Right cardiac atrium (tissue), 1 donor: Measurements from ENCODE around the genes POMP and UBL3.

- PRO-cap, result no peak
Observed at GRCh38 chr13:28228369-28229161, 90.2 kb downstream of the PAN3 start.

DNA sequence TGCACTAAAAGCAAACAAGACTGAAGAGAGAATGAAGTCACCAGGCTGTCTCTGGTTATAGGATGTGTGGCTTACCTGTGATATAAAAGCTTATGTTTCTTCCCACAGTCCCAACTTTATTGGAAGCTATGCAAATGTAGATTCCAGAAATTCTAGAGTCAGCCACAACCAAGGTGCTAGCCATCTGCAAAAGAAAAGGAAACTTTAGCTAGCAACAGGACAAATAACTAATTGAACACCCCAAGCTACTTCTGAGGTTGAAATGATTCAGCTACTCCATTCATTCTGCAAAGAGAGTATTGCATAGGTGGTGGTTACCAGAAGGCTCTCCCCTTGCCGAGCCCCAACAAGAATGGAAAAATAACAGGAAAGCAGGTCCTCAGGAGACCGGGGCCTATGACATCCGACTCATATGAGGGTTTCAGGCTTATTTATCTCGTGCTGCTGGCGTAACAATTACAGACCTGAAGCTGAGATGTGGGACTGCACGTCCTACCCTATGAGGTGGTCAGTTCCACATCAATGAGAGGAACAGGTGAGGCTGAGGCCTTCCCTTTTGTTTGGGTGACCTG, 98.0 kb downstream of the FLT1 start:
- PRO-cap, result no peak

- PRO-cap, result no peak
Observed at GRCh38 chr13:28427001-28427379, 67.9 kb downstream of the FLT1 start.

GRCh38 chr13:28658669-28659276, at the start of gene POMP:
POMP (plus strand) TSS chr13:28659130.
- PRO-cap, result bidirectional peak, plus-strand start at chr13:28659170, minus-strand start at chr13:28659062

- PRO-cap, result no peak
Observed at GRCh38 chr13:28744056-28744519, 25.3 kb upstream of the SLC46A3 start.

GRCh38 chr13:28983521-28983987, 163.4 kb downstream of the MTUS2 start:
- PRO-cap, result no peak

DNA sequence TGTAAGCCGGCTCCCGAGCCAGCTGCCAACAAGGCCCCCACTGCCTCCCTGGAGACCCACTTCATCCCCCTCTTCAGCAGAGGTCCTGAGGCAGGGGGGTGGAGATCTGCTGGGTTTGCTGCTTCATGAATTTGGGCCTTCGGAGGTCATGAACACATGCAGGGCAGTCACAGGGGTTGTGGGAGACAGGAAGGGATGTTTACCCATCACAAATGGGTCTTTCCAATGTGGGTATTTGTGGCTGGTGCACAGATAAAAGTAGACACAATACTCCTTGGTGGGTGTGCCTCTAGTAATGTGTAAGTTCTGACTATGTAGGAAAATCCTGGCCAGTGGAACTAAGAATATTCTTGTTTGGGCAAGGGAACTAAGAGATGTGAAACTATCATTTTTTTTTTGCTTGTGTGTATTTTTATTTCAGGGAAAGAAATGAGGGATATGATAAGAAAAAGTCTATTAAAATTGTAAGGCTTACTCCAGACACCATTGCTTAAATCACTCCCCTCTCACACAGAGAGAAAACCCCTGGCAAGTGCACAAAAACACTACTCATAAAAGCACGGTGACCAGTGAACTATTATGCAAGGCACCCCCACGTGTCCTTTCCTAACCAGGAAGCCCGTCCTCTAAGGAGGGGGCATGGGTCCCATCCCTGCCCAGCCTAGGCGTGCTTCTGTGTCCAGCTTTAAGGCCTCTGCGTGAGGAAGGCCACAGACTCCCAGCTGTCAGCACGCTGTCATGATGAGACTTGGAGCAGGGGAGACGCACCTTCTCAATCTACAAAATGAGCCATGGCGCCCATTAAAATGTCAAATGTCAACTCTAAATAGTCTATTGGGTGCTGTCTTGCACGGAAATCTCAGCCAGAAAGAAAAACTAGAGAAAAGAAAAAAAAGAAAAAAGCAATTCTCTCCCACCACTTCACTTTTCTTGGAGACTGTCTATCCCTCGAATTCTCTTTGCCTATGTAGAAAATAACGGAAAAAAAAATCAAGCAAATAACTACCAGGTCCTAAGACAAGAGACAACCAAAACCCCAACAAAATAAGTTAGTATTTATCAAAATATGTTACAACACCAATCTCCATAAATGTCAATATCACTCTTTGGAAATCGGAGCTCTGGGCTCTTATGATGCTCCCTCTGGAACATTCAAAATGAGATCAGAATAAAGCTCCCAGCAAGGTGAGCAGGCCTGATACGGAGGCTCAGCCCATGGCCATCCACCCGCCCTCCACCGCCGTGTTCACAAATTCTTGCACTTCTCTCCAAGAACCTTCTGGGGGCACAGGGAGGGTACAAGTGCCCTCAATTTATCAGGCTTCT, 83.4 kb downstream of the SLC7A1 start:
- PRO-cap, result no peak

DNA sequence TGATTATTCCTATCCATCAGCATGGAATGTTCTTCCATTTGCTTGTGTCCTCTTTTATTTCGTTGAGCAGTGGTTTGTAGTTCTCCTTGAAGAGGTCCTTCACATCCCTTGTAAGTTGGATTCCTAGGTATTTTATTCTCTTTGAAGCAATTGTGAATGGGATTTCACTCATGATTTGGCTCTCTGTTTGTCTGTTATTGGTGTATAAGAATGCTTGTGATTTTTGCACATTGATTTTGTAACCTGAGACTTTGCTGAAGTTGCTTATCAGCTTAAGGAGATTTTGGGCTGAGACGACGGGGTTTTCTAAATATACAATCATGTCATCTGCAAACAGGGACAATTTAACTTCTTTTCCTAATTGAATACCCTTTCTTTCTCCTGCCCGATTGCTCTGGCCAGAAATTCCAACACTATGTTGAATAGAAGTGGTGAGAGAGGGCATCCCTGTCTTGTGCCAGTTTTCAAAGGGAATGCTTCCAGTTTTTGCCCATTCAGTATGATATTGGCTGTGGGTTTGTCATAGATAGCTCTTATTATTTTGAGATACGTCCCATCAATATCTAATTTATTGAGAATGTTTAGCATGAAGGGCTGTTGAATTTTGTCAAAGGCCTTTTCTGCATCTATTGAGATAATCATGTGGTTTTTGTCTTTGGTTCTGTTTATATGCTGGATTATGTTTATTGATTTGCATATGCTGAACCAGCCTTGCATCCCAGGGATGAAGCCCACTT, 24.9 kb downstream of the UBL3 start:
- PRO-cap, result no peak

- PRO-cap, result bidirectional peak, plus-strand start at chr13:29850191, minus-strand start at chr13:29850113; bidirectional peak, plus-strand start at chr13:29850410, minus-strand start at chr13:29850343; unidirectional peak, minus-strand start at chr13:29850578
Observed at GRCh38 chr13:29850143-29850723, at the start of gene UBL3. UBL3 (minus strand) TSS chr13:29850617.

DNA sequence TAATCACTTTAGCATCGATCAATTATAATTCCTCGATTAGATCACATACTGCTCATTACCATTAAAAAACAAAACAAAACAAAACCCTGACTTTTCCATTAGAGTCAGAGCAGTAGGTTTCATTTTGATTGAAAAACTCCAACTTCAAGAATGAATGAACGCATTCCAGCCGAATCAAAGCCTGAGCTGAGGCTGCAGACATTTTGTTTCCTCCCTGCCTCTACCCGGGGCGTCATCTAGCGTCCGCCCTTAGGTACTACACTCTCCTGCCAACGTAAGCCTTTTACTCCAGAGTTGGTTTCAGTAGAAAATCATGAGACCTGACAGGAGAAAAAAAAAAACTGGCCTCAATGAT, 194.5 kb downstream of the KATNAL1 start:
- PRO-cap, result no peak

DNA sequence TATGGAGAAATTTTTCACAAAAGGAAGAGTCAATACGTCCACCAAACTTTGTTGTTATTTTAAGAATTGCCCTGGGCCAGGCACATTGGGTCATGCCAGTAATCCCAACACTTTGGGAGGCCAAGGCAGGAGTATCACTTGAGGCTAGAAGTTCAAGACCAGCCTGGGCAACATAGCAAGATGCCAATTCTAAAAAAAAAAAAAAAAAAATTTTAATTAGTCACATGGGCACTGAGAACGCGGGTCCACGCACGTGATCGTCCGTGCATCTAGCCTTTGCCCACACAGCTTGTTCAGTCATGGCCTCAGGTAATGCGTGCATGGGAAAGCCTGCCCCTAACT, 11.5 kb downstream of the KATNAL1 start:
- PRO-cap, result no peak

- PRO-cap, result no peak
Observed at GRCh38 chr13:30331229-30331864, 24.0 kb upstream of the KATNAL1 start.

- PRO-cap, result no peak
Observed at GRCh38 chr13:30405362-30405847, 16.9 kb upstream of the UBE2L5 start.

GRCh38 chr13:30615429-30616396, 2.0 kb upstream of the USPL1 start:
- PRO-cap, result no peak

DNA sequence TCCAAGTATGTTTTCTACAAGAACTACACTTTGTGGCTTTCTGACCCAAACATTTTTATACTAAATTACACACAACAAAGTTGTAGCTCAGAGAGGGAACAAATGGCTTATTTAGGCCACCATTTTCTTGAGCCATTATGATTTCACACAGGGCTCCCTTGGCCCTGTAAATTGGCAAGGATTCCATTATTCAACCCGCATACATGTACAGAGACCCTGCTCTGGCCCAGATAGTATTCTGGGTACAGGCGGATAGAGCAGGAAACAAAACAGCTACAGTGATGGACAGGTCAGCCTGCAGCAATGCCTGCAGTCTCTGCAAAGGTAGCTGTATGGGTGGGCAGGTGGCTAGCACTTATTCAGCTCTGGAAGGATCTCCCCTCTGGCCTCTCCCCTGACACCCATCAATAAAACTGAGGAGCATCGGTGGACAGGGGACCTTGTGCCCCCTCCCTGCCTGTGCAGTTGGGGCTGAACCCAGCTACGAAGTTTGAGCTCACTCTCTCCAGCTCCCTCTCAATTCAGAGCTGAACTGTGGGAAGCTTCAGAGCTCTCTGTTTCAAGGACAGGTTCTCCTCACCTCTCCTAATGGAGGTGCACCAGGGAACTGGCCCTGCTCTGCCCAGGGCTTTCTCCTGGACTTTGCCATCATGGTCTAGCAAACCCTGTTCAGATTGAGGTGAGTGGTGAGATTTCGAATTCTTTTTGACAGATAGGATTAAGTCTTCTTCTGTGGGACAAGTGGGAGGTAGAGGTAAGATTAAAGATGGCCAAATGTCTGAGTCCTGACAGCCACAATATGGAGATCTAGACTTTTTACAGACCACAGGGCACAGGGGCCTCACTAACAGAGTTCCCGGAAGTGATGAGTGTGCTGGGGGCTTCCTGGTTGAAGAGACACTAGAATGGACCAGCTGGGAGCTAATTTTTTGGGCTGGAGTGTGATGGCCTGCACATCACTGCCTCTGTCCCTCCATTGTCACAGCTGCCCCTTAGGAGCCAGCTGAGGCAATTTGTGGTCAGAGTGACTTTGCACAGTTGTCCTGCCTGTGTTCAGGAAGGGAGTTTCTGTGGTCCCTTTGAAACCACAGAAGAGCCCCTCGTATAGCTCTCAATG, 1.7 kb downstream of the ALOX5AP start:
- PRO-cap, result no peak

- PRO-cap, result no peak
Observed at GRCh38 chr13:30796667-30797358, 61.5 kb downstream of the ALOX5AP start.

DNA sequence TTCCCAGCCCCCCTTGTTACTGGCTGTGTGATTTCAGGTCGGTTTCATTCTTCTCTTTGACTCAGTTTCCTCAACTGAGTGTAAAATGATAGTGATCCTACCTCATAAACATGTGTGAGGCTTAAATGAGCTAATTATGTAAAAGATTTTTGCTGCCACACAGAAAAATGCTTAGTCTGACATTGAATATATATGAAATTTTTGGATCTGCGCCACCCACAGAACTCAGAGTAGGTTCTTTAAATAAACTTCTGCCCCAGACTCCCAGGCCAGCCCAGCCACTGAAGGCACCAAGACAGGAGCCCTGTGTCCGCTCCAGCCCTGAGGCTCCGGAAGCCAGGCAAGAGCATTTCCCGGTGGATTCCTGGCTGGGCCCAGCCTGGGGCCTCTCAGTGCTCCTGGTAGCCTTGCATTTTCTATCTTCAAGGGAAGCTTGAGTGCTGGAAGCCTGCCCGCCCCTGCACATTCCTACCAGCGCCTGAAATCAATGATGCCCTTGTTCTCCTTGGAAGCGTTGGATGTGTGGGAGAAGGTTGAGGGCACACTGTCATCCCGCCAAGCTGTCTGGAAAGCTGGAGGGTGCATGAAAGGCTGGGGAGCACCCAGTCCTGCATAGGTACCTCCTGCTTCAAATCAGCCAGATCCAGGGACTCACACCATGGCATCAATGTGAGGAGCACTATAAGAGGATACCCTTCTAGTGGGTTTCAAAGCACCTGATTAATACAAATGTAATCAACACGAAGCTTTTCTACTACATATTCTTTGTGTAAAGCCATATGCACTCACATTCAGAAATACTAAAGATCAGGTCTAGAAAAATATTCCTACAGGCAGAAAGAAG, 70.3 kb downstream of the ALOX5AP start:
- PRO-cap, result no peak

GRCh38 chr13:31162097-31163088, 689 bp upstream of the HSPH1 start:
- PRO-cap, result unidirectional peak, plus-strand start at chr13:31162456; unidirectional peak, plus-strand start at chr13:31162577

DNA sequence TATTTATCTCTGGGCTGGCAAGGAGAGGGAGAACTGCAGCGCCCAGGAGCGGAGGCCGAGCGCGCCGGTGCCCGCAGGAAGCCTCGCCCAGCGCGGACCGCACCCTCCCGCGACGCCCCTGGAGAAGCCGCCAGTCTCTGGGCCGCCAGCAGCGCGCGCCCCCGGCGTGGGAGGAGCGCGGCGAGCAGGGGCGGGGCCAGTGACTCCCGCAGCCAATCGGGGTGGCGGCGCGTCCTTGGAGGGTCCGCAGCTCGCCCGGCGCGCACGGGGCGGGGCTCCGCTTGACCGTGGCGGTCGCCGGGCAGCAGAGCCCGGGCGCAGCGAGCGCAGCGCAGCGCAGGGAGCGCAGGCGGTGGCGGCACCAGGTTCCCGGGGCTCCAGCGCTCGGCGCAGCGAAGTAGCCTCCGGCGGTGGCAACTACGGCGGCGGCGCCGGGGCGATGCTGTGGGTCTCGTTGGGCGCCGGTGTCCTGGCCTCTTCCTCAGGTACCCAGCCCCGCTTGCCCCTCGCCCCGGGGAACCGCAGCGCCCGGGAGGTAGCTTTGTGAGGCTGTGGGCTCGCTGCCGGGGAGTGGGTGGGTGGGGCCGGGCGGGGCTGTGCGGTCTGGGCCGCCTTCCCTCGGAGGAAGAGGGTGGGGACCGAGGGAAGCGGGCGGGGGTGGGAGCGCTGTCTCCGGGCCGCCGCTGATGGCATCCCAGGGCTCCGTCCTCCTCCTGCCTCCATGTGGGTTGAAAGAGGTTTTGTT, 107.3 kb downstream of the RXFP2 start:
- PRO-cap, result bidirectional peak, plus-strand start at position 265 of the sequence, minus-strand start at position 139 of the sequence

GRCh38 chr13:31908880-31909686, 122.5 kb upstream of the FRY start:
- PRO-cap, result no peak